Epidermal melanocyte (primary cell): ENCODE measurements around a stretch of chr9.

- RRBS: no CpG with 5 or more reads among the region's 12 CpGs
Observed at GRCh38 chr9:27528619-27528915, 1.0 kb downstream of the MOB3B start.

GRCh38 chr9:27570921-27571342, 2.3 kb downstream of the C9orf72 start:
- RRBS: no CpG with 5 or more reads among the region's 3 CpGs

- RRBS: no CpG with 5 or more reads among the region's 11 CpGs
Observed at GRCh38 chr9:29211376-29211996, 1.9 kb downstream of the LINGO2 start.

GRCh38 chr9:29212010-29212572, 1.3 kb downstream of the LINGO2 start:
- RRBS: 3% methylated on average over 30 of the region's 61 CpGs

GRCh38 chr9:30574883-30575327, 1361.5 kb upstream of the LINGO2 start:
- RRBS: 78% methylated on average over 4 of the region's 16 CpGs

GRCh38 chr9:32404725-32405533, 20.5 kb downstream of the ACO1 start:
- RRBS: no CpG with 5 or more reads among the region's 12 CpGs

- RRBS: 4% methylated on average over 6 of the region's 53 CpGs
Observed at GRCh38 chr9:33025398-33026445, 649 bp downstream of the DNAJA1 start.

GRCh38 chr9:33026446-33026742, 1.3 kb downstream of the DNAJA1 start:
- RRBS: no CpG with 5 or more reads among the region's 6 CpGs

GRCh38 chr9:33026743-33027039, 1.6 kb downstream of the DNAJA1 start:
- RRBS: no CpG with 5 or more reads among the region's 2 CpGs

GRCh38 chr9:33135536-33136075, 31.5 kb downstream of the B4GALT1 start:
- RRBS: no CpG with 5 or more reads among the region's 9 CpGs

GRCh38 chr9:33172160-33173166, 5.3 kb upstream of the B4GALT1 start:
- RRBS: no CpG with 5 or more reads among the region's 6 CpGs

DNA sequence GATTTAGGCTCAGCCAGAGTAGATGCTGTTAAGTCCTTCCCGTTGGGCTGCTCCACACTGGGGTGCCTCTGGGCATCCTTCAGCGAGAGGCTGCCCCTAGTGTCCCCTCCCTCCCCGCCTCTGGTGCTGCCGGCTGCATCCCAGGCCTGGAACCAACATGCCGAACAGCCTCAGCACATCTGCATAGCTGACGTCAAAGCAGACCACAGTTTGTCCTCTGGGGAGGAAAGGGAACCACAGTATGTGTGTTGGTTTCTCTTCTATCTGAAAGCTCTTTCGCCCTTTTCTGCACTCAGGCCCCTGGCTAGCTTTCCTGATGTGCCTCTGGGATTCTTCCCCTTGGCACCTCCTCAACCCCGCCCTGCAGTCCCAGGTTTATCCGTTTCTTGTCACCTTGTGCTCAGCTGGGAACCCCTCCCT, 35.4 kb upstream of the B4GALT1 start:
- RRBS: no CpG with 5 or more reads among the region's 9 CpGs

DNA sequence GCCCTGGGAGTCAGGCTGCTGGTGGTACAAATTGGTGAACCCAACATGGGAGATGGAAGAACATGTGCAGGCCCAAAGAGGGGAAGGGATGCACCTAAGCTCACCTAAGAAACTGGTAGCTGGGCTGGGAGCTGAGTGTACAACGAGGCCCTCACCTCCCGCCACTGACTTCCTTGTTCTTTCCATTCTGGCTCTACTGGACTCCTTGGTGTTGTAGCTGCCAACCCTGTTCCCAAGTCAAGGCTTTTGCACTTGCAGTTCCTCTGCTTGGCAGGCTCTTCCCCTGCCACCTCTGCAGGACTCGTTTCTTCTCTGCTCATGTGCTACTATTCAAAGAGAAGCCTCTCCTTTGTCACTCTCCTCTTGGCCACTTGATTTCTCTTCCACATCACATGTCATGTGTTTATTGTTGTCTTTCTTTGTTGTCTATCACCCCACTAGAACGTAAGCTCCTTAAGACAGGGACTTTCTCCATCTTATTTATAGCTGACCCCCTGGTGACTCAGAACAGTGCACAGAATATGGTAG, 5.4 kb upstream of the SPINK4 start:
- RRBS: no CpG with 5 or more reads among the region's 4 CpGs

- RRBS: no CpG with 5 or more reads among the region's 5 CpGs
Observed at GRCh38 chr9:33287171-33287542, 3.2 kb upstream of the NFX1 start.

- RRBS: no CpG with 5 or more reads among the region's 8 CpGs
Observed at GRCh38 chr9:33288477-33289007, 1.8 kb upstream of the NFX1 start.

DNA sequence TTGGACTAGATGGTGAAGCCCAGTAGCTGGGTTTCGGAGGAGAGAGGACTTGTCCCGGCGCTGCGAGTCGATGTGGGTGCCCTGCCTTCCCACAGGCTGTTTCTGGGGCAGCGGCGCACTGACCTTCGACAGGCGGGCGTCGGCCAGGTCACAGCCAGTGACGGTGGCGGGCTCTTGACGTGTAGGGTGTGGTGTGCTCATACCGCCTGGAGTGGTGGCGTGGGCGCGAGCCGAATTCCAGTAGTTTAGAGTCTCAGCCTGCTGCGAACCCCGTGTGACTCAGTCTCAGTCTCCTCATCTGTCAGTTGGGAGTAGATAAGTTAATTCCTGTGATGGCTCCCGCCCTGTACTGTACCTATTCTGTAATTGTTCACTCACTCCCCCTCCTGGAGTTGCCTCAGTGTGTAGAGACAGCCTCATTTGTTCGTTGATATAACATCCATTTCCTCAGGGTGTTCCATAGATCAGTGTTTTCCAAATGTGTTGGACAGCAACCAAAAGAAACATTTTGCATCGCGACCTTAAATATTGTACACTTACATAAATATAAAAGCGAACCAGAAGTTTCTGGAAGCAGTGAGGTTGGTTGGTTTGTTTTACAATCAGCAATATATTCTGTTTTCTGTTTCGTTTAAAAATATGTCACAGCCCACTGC, 585 bp downstream of the NFX1 start:
- RRBS: no CpG with 5 or more reads among the region's 27 CpGs

DNA sequence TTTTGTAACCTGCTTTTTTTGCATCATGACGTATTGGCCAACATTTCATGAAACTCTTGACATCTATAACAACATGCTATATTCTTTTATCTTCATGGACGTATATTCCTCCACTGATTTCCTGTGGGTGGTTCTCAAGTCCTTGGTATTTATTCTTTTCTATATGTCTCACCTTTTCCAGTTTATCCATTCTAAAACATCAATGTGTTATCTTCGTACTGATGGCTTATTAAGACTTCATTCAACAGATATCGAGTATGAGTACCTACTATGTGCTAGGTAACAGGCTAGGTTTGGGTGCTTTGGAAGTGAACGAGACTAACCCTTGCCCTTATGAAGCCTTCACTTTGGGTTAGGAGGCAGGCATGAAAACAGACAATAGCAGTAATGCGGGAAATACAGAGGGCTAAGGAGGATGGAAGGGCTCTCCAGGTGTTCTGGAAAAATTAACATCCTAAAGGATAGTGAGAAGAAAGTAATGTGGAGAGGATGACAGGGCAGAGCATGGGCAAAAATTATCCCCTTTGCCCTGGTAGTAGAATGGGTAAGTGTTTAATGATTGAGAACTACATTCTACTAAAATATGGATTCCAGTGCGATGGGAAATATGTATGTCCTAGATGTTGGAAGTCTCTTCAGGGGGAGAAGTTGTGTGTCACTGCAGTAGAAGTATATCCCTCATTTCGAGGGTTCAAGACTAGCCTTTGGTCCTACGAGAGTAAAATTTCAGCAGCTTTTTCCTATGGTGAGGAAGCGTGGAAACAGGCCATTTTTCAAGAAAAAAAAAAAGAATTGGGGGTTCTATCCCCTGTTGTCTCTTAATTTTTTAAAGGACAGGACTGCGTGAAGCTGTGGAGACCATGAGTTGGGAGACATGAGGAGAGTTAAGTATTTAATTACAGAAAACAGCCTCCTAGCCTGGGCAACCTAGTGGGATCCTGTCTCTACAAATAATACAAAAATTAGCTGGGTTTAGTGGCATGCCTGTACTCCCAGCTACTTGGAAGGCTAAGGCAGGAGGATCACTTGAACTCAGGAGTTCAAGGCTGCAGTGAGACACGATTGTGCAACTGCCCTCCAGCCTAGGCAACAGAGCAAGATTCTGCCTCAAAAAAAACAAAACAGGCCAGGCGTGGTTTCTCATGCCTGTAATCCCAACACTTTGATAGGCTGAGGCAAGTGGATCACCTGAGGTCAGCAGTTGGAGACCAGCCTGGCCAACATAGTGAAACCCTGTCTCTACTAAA, 53.0 kb downstream of the AQP7 start:
- RRBS: no CpG with 5 or more reads among the region's 13 CpGs

GRCh38 chr9:33392541-33392889, 9.9 kb downstream of the AQP7 start:
- RRBS: no CpG with 5 or more reads among the region's 4 CpGs

DNA sequence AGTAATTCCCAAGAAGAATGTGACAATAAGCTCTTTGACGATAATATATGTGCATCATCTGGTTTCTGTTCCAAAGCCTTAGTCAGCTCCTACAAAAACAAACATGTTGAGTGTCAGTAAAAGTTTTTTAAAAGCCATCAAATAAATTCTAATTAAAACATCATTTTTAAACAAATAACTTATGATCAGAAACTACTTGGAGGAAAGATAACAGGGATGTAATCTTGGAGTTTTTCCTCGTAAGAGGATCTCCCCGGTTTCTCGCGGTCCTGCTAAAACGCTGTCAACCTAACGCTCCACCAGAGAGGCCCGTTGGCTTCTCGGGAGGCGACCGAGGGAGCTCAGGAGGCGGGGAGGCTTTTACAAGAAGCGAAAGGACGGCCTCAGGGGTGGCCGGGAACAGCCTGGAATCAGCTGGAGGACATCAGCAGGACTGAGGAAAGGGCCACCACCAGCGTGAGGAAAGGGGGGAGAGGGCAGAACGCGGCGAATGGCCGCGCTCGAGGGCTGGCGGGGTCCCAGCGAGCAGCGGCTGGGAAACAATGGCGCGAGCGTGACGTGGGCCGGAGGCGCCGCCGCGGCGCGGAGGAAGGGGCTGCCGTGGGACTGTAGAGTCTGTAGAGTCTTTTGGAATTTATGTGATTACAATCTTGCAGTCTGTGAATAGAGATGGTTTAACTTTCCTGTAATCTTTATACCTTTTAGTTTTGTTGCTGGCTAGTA, 13.3 kb upstream of the ANKRD18B start:
- RRBS: no CpG with 5 or more reads among the region's 37 CpGs

- RRBS: no CpG with 5 or more reads among the region's 16 CpGs
Observed at GRCh38 chr9:33932013-33932636, 115.2 kb downstream of the UBE2R2 start.